SJCRH30 (cell line): ENCODE measurements around a stretch of chr11.

DNA sequence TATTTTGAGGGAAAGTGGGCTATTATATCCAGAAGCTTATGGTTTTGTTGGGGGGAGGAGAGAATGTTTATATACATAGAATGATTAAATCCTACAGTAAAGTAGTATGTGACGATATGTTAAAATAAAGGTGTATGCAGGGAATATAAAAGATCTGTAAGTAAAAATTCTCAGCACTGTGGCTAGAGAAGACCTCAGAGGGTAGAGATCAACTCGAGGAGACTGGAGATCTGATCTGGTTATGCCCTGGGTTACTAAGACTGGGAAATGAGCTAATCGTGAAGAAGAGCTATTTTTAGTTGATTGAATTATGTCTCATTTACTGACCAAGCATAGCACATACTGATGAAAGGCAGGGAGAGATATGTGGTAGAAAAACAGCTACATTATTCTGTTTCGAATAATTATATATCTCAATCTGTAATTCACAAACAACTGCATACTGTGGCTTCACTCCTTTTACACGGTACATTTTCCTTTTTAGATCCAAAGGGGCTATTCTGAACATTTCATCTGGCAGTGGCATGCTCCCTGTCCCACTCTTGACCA, 42.7 kb upstream of the ALKBH3 start:
- RAMPAGE, long total RNA: no peak

GRCh38 chr11:43889401-43890001, 8.9 kb downstream of the ALKBH3 start:
- RAMPAGE, long total RNA: no peak

- RAMPAGE, long total RNA: no peak
Measured at GRCh38 chr11:43928715-43929182, 13.7 kb upstream of the C11orf96 start.

DNA sequence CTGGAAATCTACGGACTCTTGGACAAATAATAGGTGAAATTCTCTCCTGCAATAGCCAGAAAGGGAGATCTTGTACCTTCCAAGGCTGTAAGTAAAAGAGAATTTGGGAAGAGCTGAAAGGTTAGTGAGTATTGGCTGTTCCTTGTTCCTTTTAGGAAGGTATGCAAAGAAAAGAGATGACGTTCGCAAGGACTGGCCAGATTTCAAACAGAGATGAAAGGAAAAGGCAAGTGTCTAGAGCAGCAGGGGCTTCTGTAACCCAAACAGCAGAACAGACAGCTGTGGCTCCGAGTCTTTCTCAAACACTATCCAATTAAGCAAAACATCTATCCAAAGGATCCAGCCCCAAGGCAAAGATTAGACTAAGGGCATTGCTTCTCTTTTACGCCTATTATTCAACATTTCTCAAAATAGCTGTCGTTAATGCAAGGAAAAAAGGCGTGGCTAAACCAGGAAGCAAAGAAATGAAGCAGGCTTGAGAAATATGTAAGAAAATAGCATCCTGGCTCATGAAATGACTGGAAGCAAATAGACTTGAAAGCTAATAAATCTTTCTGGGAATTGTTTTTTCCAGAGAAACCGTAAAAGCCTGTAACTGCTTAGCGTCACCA, 19.9 kb downstream of the C11orf96 start:
- RAMPAGE, long total RNA: no peak

DNA sequence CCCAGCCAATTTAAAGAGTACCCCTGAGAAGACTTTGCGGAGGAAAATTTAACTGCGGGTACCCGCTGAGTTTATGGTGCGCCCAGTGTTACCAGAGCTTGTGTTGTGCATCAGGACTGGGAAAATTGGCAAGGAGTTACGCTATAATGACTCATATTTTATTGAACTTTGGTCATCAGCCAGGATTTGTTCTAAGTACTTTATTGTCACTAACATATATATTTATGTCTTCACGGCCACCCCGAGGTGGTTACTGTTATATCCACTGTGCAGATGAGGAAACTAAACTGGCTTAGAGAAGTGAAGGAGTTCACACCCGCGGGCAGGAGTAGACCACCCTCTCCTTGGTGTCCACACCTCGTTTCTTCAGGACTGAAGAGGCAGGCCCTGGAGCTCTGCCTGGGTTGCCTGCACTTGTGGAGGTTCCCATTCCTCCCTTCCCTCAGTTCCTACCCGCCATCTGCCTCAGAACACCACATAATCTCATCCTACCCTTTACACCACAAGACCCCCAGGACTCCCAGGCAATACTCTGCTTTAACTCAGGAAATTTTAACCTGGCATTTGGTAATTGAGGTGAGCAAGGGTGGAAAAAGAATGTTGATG, 754 bp downstream of the ACCS start:
- RAMPAGE, long total RNA: no peak

- RAMPAGE, long total RNA: start-site peak on the plus strand at chr11:44270215-44270262, 84 and 12 reads in 2 replicates
Measured at GRCh38 chr11:44269504-44270516, 40.1 kb downstream of the ALX4 start.

DNA sequence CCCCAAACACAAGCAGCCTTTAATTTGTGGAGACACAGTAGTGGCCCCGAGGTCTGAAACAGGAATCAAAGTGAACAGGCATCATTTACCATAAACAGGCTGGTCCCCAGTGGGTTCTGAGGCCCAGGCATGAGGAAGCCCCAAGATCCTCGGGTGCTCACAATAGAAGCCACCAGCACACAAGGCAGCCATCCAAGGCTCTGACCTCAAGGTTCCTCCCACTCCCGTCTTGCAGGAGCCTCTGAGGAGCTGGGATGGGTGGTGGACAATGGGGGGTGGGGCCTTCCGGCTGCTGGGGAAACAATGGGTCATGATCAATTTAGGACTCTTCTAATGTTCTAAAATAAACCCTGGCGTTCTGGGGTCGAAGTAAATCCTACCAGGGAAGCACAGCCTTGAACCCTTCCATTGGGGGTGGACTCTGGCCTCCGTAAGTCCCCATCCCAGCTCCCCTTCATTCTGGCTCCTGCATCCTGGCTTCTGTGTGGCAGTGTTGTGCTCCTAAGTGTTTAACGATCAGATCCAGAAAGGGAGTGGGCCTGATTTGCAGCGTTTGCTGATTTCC, 114.9 kb upstream of the CD82 start:
- RAMPAGE, long total RNA: no peak

GRCh38 chr11:44475030-44475718, 90.3 kb upstream of the CD82 start:
- RAMPAGE, long total RNA: no peak

GRCh38 chr11:44556790-44557399, 8.6 kb upstream of the CD82 start:
- RAMPAGE, long total RNA: no peak

DNA sequence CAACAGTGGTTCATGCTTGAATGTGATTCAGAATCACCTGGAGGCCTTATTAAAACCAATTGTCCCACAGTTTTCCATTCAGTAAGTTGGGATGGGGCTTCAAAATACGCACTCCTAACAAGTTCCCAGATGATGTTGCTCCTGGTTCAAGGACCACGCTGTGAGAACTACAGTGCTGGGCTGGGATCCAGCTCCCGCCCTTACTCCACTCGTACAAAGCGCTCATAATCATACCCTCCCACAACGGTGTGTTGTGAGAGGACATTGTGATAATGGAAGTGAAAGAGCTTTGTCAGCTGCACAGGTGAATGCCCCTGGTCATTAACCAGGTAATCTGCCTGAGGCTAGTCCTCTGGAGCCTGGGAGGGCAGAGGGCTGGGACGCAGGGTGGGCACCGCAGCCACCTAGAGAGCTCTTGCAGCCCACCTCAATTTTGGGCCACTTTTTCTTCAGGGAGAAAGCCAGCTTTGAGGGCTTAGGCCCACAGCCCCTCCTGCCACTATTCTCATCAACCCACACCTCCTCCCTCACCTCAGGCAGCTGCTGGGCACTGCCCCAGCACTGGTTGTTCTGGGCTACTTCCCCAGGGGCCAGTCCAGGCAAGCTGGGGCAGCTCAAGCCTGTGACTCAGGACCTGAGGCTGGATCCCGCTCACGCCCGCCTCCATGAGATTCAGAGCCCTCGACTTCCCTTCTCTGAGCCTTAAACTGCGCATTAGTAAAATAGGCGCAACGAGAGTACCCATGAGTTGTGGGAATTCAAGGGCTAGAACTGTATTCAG, 1.1 kb upstream of the CD82 start:
- RAMPAGE, long total RNA: no peak

DNA sequence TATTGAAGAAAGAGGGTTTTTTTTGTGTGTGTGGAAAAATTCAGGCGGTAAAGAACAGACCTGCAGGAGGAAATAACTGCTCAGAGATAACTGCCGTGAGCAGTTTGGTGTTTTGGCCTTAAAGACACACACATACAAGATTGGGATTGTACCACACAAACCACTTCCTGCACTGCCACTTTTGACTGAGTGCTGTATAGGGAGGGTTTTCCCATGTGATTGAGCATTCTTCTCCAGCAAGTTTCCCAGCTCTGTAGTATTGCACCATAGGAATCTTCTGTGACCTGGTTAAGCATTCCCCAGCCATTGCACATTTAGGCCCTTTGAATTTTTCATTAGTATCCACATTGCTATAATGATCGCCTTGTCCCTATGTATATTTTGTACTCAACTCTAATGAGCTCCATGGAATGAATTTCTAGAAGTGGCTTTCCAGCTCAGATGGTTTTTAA, 9.2 kb downstream of the CD82 start:
- RAMPAGE, long total RNA: no peak

DNA sequence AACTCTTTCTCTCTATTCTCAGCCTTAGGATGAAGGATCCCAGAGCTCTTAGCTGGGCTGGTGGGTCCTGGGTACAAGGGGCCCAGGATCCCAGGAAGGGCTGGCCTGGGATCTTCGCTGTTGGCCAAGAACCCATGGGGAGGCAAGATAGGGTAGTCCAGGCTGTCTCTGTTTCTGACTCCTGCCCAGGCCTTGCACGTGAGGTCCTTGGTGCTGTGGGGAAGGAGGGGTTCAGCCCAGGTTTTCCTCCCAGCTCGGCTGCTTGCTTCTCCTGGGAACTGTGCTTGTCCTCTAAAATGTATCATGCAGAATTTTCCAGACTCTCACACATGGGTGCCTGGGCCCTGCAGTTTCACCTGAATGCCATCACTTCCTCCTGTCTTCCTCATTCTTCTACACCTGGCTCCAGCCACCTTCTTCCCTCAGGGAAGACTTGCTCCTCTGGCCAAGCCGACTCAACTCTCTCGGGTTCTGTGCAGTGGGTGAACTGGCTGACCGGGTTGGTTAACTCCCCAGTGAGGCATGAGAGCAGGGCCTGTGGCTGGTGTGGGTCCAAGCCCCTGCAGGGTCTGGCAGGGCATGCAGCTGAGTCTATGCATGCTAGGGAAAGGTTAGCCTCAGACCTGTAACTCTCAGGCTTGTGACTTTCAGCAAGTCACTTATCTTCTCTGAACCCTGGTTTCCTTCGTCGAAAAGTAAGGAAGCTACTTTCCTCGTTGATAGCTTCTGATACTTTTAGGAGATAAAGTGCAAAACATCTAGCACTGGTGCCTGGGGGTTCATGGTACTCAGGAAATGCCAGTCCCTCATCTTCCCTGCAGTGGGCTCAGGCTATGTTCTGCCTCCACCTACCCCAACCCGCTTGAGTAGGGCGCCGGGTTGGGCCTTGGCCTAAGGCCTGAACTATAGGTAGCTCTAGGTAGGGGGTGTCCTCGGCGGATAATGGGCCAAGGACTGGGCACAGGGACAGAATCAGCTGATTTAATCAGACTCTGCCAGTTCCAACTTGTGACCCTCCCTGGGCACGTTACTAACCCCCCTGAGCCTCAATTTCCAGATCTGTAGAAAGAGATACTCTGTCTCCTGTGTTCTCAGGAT, 11.9 kb downstream of the CD82 start:
- RAMPAGE, long total RNA: no peak

GRCh38 chr11:44596176-44596446, 30.6 kb downstream of the CD82 start:
- RAMPAGE, long total RNA: no peak

DNA sequence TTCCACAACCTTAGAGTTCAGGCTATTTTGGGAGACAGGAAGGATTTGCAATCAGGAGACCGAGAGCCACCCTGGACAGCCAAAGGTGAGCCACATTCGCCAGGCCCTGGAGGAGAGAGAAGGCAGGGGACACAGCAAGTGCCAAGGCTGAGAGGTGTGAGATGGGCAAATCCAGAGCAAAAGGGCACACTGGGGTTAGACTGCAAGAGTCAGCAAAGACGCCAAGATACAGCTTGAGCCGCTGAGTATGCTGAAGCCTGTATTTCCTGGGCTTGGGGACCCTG, 66.4 kb downstream of the CD82 start:
- RAMPAGE, long total RNA: no peak

DNA sequence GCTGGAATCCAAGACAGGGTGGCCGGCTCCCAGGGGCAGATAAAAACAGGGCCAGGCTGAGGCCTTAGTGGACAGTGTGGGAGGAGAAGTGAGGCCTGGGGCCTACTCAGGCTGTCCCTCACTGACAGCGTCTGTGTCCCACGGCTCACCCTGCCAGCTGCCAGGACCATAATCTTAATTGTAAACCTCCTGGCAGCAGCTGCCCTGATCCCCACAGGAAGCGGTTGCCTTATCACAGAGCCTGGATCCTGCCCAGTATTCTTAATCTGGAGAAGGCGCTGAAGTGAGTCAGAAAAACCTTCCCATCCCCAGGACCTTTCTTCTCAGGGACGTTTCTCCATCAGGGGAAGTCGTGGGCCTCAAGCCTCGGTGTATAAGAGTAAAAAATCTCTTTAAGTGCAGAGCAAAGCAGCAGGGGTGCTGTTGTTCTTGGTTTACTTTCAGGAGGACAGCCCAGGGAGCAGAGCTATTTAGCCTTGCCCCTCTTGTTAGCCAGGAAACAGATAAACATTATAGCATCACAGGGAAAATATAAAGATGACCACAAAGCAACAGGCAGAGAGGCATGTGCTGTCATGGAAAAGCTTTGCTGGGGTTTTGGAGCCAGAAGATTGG, 39.5 kb downstream of the TSPAN18 start:
- RAMPAGE, long total RNA: no peak

- RAMPAGE, long total RNA: no peak
Measured at GRCh38 chr11:44783849-44784080, 57.0 kb downstream of the TSPAN18 start.

- RAMPAGE, long total RNA: no peak
Measured at GRCh38 chr11:44865855-44866246, 84.8 kb downstream of the TP53I11 start.

DNA sequence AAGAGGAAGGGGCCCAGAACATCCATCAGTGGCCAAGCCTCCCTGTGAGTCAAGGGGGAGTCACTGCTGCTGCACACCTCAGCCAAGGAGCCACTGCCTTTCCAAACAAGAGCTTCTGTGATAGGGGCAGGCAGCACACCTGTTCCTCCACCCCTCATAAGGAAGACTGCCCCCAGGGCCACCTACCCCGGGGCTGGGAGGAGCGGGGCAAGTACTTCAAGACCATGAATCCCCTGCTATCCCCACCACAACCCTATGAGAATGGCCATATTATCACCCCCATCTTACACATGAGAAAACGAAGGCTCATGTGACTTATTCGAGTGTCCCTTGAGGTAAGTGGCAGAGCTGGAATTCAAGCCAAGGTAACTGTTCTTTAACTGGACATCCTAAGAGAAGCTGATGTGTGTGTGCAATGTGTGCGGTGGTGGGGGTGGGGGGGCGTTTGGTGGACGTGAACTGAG, 5.6 kb downstream of the TP53I11 start:
- RAMPAGE, long total RNA: no peak

DNA sequence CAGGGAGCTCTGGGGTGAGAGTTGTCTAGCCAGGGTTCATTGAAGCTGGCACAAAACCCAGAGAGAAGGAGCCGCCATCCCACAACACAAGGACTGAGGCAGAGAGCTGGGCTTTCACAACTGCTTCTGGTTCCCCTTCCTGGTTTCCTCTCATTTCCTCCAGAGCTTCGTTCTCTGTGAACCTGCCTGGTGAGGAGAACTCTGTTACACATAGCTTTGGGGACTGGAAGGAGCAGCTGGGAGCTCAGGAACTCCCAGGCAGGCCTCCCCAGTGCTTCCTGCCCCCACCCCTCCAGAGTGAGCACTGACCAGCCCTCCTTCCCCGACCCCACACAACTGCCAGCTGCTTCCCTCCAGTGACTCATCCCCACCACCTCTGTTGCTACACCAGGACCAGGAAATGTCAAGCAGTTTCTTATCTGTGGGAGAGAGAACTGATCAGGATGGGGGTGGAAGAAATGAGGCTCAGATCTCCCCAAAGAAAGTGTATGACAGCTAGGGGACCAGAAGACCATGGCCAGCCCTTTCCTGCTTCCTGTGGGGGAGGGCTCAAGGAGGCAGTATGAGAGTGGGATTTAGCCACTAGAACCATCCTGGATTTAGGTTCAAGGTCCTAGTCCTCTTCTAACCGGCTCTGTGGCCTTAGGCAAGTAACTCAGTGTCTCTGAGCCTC, 4.4 kb upstream of the TP53I11 start:
- RAMPAGE, long total RNA: no peak

DNA sequence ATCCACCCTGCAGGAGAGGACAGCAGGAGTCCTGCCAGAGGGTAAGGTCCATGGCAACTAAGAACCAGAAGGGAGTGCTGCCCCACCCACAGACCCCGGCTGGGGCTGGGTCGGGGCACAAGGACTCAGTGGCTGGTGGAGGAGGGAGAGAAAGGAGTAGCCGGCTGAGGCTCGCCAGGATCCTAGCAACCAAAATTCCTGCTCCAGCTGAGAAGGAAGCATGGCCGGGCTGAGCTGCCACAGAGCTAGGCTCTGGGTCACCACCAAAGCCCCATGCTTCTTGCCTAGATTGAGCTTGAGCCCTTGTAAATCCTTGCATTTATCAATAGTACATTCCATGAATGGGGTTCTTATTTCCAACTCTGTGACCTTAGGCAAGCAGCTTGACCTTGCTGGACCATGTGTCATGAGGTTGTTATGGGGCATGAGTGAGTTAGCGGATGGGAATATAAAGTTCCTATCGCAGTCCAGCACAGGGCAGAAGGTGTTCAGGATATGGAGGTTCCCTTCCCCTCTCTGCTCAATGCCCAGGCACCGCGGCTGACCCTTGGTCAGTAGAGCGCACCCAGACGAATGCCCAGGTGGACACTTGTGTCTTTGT, 26.1 kb upstream of the TP53I11 start:
- RAMPAGE, long total RNA: no peak